ENCODE measurements around a stretch of chr13.

- PRO-cap, 7 experiments = no peak in any of the 7 experiments
- RAMPAGE, long total RNA, 2 experiments = no peak in any of the 2 experiments
Observed at GRCh38 chr13:40598603-40598971, 67.9 kb downstream of the FOXO1 start.

DNA sequence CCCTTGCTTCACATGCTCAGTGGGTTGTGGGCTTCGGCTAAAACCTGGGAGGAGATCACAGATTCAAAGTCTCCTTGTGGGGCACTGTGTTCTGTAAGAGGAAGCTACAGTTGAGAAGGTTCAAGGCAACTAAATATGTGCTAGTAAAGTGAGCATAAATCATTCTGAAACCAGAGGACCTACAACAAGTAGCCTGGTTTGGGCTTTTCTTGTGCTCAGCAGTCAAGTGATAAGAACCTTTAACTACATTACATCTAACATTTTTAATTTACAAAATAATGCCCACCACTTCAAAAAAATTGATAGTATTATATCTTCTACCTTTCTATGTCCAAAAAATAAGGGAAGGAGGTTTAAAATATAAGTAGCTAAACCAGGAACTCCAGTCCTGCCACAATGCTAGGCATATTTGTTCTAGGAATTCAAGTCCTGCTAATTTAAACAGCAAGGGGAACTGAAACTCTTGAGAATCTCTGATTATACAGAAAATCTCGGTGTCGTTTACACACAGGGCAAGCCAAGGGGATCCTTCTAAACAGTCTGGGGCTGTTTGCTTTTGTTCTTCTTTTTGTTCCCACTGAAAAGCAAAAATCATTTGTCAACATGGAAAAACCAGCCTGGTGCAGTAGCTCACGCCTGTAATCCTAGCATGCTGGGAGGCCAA lies 36.5 kb downstream of the FOXO1 start:
- PRO-cap, 7 experiments = no peak in any of the 7 experiments
- RAMPAGE, long total RNA, 2 experiments = no peak in any of the 2 experiments

DNA sequence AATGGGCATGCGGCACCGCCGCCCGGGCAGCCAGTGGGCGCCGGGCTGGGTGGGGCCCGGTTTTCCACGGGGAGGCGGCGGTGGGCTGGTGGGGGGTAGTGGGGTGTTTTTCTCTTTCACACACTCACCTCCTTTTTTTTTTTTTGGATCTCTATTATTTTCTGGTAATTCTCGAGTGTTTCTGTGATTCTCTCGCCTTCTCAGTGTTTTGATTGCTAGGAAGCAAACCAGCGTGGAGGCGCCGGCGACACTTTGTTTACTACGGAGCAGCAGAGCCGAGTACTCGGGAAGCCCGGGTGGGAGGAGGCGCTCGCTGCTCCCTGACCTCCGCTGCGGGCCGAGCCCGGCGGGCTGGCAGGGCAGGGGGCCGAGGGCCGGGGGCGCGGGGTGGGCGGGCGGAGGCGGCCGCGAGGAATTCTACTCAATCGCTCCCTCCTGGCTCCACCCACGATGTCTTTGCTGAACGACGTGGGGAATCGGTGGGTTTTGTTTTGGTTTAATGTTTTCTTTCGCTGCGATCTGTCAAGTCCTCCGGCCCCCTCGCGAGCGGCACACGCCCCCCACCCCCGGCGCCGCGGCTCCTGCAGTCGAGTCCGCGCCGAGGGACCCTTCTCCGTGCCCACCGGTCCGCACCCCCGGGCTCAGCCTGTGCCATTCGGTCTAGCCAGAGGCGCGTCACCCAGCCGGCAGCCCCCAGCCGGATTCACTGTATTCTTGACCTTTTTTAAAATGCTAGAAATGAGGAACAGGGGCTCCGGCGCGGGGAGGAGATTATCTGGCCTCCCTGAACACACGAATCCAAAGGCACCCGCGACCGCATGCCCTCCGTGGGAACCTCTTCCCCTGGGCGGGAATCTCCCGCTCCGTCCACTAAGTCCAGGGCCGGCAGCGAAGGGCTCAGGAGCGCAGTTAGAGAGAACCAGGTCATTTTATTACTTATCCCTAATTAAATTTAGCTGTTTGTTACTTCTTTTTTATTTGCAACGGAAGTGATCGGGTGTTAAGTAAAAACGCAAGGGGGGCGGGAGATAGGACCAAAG lies 587 bp upstream of the FOXO1 start:
- PRO-cap, 7 experiments = peak in 7 of 7 experiments; most common plus-strand start position 282 of the sequence (in 7); most common minus-strand start position 461 of the sequence (in 4)
- RAMPAGE, long total RNA, 2 experiments = no peak in any of the 2 experiments

DNA sequence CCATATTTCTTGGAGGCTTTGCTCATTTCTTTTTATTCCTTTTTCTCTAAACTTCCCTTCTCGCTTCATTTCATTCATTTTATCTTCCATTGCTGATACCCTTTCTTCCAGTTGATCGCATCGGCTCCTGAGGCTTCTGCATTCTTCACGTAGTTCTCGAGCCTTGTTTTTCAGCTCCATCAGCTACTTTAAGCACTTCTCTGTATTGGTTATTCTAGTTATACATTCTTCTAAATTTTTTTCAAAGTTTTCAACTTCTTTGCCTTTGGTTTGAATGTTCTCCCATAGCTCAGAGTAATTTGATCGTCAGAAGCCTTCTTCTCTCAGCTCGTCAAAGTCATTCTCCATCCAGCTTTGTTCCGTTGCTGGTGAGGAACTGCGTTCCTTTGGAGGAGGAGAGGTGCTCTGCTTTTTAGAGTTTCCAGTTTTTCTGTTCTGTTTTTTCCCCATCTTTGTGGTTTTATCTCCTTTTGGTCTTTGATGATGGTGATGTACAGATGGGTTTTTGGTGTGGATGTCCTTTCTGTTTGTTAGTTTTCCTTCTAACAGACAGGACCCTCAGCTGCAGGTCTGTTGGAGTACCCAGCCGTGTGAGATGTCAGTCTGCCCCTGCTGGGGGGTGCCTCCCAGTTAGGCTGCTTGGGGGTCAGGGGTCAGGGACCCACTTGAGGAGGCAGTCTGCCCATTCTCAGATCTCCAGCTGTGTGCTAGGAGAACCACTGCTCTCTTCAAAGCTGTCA lies 80.0 kb downstream of the SLC25A15 start:
- PRO-cap, 7 experiments = no peak in any of the 7 experiments
- RAMPAGE, long total RNA, 2 experiments = no peak in any of the 2 experiments

DNA sequence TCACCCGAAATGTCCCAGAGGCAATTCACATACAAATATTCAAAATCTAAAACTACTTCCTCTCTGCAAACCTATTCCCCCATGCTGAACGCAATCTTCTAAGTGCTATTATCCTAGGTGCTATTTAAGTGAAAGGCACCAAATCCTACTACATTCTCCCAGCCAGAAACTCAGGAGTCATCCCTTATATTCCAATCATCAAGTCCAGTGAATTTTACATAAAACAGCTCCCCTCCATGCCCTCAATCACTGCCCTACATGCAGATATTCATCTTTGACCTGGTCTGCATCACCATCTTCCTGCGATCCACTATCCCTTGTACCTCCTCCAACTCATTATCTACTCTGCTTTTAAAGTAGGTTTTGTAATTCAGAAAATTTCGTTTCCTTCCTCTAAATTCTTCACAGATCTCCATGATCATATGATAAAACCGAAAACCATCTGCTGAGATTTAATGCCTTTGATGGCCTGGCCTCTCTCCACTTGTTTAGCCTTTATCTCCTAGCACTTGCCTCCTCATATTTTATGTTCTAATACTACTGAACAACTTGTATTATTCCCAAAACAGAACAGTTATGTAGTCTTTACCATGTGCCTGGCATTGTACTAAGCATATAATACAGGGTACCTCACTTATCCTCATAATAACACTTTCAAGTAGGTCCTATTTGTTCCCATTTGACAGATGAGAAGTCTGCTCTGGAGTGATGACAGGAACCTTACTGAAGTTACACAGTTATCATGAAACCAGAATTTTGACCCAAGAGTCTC lies 102.5 kb downstream of the ELF1 start:
- PRO-cap, 7 experiments = no peak in any of the 7 experiments
- RAMPAGE, long total RNA, 2 experiments = no peak in any of the 2 experiments

GRCh38 chr13:40929974-40930461 lies 89.1 kb downstream of the ELF1 start:
- PRO-cap, 7 experiments = no peak in any of the 7 experiments
- RAMPAGE, long total RNA, 2 experiments = no peak in any of the 2 experiments

GRCh38 chr13:40937599-40938248 lies 81.4 kb downstream of the ELF1 start:
- PRO-cap, 7 experiments = no peak in any of the 7 experiments
- RAMPAGE, long total RNA, 2 experiments = no peak in any of the 2 experiments

DNA sequence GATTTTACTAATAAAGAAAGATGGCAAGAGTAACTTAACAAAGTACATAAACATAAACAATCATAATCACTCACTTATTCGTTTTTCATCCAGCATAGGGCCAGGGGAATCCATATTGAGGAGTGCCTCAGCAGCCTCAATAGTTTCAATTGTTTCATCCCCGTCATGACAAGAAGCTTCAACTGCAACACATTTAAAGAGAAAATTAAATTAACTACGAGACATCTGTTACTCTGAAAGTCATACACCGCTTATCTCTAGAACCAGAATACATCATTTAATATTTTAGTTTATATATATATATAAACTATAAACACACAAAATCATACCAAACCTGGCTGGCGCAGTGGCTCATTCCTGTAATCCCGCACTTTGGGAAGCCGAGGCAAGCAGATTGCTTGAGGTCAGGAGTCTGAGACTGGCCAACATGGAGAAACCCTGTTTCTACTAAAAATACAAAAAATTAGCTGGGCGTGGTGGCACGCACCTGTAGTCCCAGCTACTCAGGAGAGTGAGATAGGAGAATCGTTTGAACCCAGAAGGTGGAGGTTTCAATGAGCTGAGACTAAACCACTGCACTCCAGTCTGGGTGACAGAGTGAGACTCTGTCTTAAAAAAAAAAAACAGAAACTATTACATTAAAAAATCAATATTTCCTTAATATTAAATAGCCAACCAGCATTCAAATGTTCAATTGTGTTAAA lies 67.7 kb downstream of the ELF1 start:
- PRO-cap, 7 experiments = no peak in any of the 7 experiments
- RAMPAGE, long total RNA, 2 experiments = no peak in any of the 2 experiments

DNA sequence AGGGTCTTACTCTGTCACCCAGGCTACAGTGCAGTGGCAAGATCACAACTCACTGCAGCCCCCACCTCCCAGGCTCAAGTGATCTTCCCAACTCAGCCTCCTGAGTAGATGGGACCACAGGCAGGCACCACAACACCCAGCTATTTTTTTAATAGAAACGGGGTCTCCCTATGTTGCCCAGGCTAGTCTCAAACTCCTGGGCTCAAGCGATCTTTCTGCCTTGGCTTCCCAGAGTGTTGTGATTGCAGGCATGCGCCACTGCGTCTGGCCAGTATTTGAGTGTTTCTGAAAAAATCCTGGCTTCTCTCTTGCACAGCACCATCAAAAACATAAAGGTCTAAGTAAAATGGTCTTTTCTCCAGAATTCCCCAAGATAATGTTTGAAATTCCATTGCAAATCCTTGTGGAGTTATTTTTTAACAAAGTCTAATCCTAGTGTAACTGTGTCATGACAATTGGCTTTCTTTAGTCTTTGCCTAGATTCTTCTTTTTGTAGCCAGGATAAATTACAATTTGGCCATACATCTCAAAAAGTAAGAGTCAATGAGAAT lies 47.8 kb downstream of the ELF1 start:
- PRO-cap, 7 experiments = no peak in any of the 7 experiments
- RAMPAGE, long total RNA, 2 experiments = no peak in any of the 2 experiments

- PRO-cap, 7 experiments = no peak in any of the 7 experiments
- RAMPAGE, long total RNA, 2 experiments = start-site peak on the minus strand in 1 of 2 experiments, at chr13:40982151-40982255 at its widest, 37 reads per replicate
Observed at GRCh38 chr13:40981775-40982340, 37.3 kb downstream of the ELF1 start.

- PRO-cap, 7 experiments = peak in 1 of 7 experiments; most common minus-strand start chr13:40986619 (in 1)
- RAMPAGE, long total RNA, 2 experiments = no peak in any of the 2 experiments
Observed at GRCh38 chr13:40986385-40986919, 32.7 kb downstream of the ELF1 start.

- PRO-cap, 7 experiments = no peak in any of the 7 experiments
- RAMPAGE, long total RNA, 2 experiments = no peak in any of the 2 experiments
Observed at GRCh38 chr13:40993920-40994570, 25.1 kb downstream of the ELF1 start.

DNA sequence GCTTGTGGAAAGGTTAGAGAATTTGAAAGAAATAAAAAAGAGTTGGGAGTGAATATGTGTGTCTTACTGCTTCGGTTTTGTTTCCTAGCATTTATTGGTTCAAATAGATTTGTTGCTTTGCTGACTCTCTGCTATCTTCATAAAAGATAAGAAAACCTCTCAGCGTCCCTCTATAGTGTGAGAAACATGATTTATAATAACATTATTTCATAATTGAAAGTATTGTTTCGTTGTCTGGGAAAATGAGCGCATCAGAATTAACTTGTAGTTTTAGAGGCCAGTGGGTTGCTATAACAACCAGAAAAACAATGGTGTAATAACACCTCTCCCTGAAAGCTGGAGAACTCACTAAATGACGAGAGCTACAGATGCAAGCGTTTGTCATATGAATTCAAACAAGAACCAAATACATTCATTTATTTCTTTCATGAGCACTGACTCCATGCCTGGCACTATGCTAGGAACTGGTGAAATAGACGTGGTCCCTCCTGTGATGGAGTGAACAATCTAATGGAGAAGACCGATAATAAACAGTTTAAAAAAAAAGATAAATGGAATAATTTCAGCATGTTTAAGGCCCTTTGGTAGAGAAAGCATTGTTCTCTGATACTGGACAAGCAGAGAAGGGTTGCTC lies 16.4 kb downstream of the KBTBD7 start:
- PRO-cap, 7 experiments = no peak in any of the 7 experiments
- RAMPAGE, long total RNA, 2 experiments = no peak in any of the 2 experiments

DNA sequence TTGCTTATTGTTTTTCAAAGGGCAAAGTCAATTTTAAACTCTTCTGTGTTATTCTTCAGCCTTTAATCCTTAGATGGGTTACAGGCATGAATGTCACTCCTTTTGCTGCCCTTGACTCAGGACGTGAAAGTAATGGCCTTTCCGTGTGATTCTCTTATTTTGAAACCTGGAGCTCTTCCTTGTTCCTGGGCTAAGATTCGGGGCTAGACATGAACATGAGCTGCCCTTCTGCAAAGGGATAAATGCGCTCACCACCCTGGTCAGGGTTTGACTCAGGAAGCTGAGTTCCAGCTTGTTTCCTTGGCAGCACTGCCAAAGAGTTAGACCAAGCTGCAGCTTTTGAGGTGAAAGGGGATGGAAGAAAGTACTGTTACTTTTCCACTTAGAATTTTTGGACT lies 2.0 kb downstream of the RGCC start:
- PRO-cap, 7 experiments = no peak in any of the 7 experiments
- RAMPAGE, long total RNA, 2 experiments = no peak in any of the 2 experiments

DNA sequence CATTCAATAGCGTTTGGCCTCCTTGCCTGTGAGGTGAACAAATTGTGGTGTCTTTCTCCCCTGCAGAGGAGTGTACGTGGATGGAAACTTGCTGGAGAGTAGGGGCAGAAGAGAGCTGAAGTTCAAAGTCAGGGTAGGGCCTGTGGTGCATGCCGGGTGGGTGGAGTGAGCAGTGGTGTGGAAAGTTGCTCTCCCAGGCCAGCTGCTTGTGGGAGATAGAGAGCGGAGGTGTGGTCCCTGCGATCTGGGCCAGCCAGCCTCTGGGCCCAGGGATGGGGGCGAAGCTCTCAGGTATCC lies 6.5 kb downstream of the RGCC start:
- PRO-cap, 7 experiments = no peak in any of the 7 experiments
- RAMPAGE, long total RNA, 2 experiments = no peak in any of the 2 experiments

GRCh38 chr13:41547063-41548012 lies 90.0 kb downstream of the RGCC start:
- PRO-cap, 7 experiments = peak in 2 of 7 experiments; most common plus-strand start chr13:41547478 (in 1); most common minus-strand start chr13:41547379 (in 2)
- RAMPAGE, long total RNA, 2 experiments = no peak in any of the 2 experiments

DNA sequence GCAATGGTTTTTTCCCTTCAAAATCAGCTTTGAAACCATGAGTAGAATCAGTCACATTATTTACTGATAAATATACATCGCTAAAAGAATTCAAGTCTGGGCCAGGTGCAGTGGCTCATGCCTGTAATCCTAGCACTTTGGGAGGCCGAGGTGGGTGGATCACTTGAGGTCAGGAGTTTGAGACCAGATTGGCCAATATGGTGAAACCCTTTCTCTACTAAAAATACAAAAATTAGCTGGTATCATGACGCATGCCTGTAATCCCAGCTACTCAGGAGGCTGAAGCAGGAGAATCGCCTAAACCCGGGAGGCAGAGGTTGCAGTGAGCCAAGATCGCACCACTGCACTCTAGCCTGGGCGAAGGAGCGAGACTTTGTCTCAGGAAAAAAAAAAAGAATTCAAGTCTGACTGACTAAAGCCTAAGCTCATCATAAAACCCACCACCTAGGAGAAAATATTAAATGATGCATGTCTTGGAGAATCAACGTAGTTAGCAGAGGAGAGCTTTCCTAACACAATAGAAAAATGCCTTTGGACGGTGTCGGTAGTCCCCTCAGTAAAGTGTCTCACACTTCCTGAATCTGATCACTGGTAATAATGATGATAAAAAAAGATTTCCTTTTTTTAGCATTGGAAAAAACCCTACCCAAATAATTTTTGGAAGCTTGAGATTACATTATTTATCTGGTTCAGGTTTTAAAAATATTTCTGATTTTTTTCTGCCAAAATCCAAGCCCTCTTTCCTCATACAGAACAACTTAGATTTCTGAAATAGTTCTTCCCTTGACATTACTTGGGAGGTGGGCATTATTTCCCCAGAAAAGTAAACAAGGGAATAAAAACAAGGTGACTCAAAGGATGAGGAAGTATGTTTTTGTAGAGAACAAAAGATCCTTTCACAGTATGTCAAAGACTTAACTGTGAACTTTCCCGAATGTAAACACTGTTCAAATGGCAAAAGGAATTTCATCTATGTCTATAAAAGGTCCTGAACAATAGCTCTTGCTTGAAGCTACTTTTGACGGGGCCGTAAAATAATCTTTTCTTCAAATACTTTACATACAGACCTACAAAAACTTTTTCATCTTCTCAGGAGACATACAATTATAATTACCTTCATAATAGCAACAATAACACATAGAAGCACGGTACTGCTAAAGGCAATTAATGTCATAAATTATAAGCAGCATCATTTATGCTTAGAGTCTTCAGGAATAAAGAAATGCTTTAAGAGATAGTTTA lies 190.7 kb downstream of the RGCC start:
- PRO-cap, 7 experiments = no peak in any of the 7 experiments
- RAMPAGE, long total RNA, 2 experiments = no peak in any of the 2 experiments

- PRO-cap, 7 experiments = no peak in any of the 7 experiments
- RAMPAGE, long total RNA, 2 experiments = no peak in any of the 2 experiments
Observed at GRCh38 chr13:41719443-41719928, 241.4 kb downstream of the VWA8 start.

GRCh38 chr13:41885275-41886037 lies 75.5 kb downstream of the VWA8 start:
- PRO-cap, 7 experiments = no peak in any of the 7 experiments
- RAMPAGE, long total RNA, 2 experiments = no peak in any of the 2 experiments

- PRO-cap, 7 experiments = no peak in any of the 7 experiments
- RAMPAGE, long total RNA, 2 experiments = no peak in any of the 2 experiments
Observed at GRCh38 chr13:41911811-41912256, 49.1 kb downstream of the VWA8 start.

Measured in ovary (tissue), 7 donors.